Endometrial microvascular endothelial cells (primary cell): ENCODE results near the gene KNG1.

- RAMPAGE, long total RNA: no peak
Observed at GRCh38 chr3:184315891-184316240, 1.5 kb downstream of the EIF4G1 start.

GRCh38 chr3:184322772-184323634 lies 8.6 kb downstream of the EIF4G1 start:
- RAMPAGE, long total RNA: no peak

DNA sequence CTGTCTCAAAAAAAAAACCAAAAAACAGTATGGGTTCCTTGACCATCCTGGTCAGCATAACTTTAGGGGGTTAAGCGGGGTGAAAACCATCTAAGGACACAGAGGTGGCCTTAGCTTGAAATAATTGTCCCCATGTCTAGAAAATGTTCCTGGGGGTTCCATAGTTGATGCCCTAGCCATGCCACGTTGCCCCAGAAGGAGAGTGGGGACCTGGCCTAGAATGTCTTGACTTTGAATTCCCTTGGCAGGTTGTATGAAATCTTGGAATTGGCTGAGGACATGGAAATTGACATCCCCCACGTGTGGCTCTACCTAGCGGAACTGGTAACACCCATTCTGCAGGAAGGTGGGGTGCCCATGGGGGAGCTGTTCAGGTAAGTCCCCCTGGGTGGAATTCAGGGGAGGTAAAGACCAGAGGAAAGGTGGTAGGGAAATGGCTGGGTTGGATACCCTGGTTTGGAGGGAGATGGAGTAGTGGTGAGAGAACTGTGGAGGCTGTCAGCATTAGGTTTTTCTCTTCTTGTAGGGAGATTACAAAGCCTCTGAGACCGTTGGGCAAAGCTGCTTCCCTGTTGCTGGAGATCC lies 8.9 kb upstream of the FAM131A start:
- RAMPAGE, long total RNA: no peak

GRCh38 chr3:184364737-184365678 lies 3.5 kb downstream of the POLR2H start:
- RAMPAGE, long total RNA: no peak

DNA sequence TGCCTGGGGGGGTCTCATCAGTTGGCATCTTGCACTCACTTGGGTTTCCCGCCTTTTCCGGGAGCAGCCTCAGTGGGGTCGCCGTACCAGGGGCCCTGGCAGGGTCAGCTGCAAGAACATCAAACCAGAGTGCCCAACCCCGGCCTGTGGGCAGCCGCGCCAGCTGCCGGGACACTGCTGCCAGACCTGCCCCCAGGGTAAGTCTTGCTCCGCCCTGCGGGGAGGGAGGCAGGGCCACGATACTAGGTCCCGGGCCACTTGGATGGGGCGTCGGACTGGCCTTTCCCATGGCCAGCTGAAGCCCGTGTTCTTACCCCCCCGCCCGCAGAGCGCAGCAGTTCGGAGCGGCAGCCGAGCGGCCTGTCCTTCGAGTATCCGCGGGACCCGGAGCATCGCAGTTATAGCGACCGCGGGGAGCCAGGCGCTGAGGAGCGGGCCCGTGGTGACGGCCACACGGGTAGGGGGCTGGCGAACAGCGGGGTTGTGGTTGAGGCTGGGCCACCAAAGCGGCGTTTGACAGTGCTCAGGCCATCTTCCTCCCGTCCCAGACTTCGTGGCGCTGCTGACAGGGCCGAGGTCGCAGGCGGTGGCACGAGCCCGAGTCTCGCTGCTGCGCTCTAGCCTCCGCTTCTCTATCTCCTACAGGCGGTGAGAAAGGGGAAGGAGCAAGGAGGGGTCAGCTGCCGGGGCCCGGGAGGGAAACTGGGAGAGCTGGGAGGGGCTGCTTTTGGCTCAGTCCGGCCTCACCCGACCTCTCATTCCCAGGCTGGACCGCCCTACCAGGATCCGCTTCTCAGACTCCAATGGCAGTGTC lies 1.5 kb downstream of the CHRD start:
- RAMPAGE, long total RNA: no peak

DNA sequence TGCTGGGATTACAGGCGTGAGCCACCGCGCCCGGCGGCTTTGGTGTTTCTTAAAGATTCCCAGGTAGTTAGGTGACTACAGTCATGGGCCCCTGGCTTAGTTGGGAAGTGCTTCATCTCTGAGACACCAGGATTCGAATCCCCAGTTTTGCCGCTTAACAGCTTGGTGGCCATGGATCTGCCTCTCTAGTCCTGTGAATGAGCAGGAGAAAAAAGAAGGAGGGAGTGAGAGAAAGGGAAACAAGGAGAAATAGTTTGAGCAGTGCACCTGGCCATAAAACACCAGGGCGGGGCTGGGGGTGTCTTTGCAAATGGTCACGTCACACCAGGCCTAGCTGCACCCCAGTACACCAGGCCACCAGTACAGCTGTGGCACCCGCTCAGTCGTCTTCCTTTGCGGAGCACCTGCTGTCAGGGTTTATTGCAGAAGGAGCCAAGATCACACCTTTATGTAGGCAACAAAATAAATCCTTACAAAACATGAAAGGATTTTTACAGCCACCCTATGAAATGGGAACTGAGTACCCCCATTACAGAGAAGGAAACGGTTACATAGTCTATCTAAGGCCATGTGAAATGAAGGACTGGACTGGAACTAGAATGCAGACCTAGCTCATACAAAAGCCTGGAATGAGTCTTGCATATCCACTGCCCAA lies 14.5 kb upstream of the EPHB3 start:
- RAMPAGE, long total RNA: no peak

DNA sequence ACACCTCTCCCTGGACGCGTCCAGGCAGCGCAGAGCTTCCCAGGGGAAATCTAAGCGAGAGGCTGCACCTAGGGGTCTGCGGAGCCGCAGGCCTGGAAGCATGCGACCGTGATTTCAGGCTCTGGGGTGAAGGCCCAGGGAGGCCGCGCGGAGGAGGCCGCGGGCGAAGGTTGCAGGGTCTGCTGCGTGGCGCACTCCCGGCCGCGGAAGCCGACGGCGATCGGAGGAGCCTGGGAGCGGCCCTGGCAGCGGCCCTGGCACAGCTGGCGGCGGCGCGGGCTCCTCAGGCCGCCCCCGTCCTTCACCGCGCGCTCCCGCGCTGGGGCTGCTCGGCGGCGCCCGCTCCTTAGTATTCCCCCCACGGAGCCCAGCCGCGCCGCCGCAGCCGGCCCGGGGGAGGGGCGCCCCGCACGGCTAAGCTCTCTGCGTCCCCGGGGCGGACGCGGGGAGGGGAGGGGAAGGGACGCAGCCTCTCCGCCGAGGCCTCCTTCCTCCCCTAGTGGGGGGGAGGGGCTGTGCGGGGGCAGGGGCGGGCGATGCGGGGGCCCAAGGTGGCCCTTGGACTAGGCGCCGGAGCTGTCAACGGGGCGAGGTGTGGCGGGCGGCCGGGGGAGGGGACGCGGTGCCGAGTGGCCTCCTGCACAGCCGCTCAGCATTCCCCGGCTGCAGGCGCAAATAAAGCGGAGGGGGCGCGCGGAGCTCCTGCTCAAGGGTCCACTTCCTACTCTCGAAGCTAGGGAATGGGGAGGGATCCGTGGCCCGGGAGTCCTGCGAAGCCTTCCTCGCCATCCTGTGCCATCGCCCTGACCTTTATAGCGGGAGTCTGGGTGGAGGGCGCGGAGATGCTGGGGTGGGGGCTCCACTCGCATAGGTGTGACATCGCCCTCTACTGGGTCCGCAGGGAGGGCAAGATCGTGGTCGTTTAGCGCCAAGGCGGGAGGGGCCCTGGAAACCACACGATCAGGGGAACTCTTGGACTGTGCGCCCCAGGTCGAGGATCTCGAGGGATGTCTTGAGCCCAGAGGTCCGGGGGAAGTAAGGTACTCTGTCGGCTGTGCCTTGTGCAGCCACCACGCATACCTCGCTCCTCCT lies 22.1 kb downstream of the EPHB3 start:
- RAMPAGE, long total RNA: no peak

DNA sequence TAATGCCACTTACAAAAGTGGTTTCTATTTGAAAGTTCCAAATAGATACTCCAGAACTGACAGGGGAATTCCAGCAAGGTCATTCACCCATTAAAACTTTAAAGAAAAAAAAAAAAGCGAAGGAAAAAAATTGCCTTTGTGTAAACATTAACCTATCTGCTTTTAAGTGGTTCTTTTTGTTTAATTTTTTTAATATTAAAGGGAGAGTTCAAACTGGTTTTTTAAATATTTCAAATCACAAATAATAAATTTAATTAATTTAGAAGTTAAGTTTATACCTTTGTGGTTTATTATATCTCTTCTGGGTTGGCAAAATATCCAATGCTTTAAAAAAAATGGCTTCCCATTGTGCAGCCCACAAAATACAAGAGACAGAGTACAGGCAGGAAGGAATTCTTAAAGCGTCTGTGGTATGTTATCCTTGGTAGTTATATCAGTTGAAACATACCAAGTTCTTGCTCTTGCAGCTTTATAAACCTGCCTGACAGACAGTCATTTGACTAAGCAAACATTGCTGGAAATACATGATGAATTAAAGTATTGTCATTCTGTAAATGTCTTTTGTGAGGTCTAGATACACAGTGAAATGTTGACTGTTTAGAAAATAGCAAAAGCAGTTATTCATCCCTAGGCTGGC lies 45.0 kb upstream of the MAP3K13 start:
- RAMPAGE, long total RNA: no peak

- RAMPAGE, long total RNA: no peak
Observed at GRCh38 chr3:185428284-185428983, 65.5 kb downstream of the MAP3K13 start.

- RAMPAGE, long total RNA: no peak
Observed at GRCh38 chr3:185496492-185497468, 2.1 kb downstream of the TMEM41A start.

- RAMPAGE, long total RNA: no peak
Observed at GRCh38 chr3:185503484-185504194, 4.8 kb upstream of the TMEM41A start.

- RAMPAGE, long total RNA: no peak
Observed at GRCh38 chr3:185561961-185562520, 9.7 kb upstream of the LIPH start.

DNA sequence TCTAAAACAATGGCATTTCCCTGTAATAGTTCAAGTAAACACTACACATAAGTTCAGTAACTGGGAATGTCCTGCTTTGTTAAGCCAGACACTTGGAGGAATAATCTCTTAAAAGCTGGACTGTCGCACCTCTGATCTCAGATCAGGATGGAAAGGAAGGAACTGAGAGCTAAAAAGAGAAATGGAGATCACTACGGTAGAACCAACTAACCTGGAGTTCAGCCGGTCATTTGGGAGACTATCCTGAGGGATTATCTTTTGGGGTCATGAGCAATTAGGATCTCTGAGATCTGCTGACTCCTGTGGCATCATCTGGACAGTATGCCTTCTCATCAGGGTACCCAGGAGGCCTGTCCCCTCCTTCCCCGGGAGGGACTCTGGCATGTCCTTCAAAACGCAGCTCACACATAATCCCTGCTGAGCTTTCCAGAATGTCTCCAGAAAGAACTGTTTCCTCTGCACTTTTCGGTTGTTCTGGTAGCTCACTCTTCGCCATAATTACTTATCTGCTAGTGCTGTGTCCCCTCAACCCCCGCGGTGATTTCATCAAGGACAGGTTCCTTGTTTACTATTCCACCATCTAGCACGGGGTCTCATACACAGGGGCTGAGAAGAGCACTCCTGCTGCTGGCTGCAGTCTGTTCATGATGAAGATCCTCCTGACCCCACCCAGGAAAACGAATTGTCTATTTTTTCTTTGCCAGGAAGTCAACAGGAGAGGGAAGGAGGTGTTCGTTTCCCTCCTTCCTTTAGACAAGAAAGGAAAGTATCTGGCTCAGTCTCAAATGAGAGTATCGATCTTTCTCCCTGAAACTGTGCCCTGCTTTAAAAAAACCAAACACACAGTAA lies 115.7 kb downstream of the SENP2 start:
- RAMPAGE, long total RNA: no peak

DNA sequence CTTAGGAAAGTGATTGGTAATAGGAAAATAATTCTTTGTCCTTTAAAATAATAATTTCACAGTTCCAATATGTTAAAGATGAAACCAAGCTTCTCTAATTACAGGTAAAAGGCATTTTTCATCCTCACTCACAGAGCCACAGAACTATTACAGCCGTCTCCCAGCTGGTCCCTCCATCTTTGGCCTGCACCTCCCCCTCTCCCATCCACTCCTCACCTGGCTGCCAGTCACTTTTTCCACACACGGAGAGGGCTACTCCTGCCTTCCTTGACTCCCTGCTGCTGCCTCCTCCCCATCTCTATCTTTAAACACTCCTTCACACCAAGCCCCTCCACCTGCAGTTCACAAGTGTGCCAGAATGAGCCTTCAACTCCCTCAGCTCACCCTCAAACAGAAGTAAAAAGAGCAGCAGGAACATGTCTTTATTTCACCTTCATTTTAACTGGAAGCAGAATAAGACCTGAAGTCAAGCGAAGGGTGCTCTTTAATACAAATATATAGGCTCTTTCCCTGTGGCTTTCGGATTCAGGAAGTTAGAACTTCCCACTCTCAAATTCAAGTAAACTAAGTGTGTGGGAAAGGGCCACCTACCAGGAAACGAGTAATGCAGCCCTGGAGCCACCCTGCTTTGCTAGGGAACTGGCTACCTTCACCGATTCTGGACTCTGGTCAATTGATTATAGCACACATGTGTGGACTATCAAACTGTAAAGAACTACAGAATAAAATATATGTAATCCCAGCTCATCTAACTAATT lies 116.5 kb downstream of the SENP2 start:
- RAMPAGE, long total RNA: no peak

DNA sequence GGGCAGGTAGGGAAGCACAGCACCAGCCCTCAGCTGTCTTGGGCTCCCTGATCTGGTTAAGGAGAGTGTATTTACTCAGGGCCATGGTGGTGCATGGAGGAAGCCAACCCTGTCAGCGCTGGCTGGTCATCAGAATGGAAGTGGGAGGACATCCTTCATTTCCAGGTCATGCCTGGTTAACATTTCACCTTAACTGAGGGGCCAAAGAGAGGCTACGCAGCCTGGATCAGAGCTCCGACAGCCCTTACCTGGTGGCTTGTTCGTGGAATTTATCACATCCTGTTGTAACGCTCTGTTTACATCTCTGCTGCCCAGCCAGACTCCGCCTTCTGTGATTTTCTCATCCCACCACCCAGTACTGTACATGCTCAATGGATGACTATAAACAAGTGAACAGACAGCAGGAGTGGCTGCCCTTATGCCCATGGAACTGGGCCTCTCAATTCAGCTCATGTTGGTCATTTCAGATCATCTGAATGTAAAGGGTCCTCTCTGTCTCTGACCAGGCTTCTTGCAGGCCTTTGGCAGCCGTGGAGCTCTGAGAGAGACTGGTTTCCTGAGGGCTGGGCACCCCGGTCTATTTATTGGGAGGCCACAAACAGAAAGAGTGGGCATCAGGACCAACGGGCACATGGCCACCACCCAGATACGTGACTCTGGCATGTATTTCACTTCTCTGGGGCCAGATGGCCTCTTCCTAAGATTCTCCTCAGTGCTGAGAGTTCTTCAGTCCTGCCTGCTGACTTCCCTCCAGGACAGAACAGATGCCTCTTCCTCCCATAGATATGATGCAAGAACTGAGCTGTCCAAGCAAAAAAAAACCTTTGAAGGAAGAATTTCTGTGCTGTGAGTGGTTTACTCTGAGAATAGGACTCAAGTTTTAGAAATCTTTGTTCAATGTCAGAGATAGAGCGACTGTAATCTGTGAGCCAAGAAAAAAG lies 108.0 kb downstream of the IGF2BP2 start:
- RAMPAGE, long total RNA: no peak

DNA sequence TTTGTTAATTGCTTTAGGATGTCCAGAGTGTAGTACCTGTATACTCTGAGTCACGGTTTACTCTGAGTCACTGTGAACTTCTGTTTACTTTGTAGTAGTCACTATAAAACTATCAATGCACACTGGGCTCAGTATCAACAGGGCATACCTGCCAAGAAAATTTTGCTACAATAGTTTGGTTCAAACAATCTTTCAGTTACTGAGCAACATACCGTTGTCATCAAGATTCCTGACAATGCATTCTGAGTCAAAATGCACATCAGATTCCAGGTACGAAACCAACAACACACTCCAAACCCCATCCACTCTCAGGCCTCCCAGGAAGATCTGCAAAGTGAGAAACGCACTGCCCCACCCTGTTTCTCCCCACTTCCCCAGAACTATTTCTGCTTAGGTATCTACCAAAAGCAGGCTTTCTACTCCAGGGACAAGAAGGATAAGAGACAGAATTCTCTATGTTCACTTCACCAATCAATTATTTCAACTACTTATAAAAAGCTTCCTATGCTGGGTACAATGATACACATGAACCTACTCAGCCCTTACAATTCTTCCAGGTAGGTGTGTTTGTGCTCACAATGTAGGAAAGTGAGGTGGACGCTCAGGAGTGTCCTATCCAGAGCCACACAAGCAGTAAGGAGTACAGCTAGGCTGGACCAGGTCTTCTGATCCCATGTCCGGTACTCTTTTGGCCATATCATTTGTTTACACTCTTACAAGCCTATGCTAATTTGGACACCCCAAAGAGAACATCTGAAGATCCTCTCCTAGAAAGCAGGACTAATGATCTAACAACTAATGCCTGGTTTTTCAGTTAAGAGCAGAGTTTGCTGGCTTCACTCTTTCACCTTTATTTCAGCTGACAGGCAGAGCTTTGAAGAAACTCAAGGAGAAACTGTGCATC lies 27.9 kb downstream of the IGF2BP2 start:
- RAMPAGE, long total RNA: no peak

DNA sequence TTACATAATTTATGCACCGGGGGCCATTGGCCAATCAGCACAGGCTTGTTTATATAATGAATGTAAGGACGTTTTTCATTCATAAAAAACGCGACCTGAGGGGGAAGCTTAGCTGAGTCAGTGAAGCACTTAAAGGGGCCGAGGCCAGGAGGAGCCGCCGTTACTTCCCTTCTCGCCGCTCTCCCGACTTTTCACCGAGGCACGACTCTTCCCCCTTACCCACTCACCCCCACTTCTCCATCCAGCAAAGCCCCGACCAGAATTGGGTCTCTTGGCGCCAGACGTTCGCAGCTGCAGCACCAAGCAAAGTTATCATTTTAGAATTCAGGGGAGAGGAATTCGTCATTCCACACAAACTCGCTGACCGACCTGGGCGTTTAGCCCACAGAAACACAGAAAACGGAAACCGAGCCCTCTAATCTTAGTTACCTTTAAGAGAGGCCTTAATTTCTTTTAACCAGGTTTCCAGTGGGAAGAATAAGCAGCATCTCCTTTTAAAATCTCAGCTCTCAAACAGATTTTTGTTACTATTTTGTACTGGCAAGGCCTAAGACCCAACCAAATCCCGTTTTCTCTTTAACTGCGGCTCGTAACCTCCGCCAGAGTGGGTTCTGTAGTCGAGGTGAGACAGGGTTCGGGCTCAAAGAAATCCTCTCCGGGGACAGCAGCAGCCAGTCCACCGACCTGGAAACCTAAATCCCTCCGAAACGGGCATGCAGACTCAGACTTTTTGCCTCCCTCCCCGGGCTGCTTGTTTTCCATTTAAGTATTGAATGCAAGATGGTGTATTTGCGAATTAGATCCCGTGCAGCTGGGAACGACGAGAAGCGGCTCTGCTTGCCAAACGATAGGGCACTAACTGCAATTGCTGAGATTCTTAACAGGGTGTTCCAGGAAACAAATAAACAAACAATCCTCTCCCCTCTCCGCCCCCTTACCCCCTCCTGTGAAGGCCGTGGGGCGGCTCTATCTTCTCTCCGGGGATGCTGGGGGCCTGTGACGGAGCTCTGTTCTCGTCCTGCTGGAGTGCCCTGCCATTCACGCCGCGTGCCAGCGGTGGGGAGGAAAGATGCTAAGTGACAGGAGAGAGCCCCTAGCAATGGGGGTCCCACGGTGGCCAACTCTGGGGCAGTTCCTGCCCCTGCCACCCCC lies 818 bp upstream of the ETV5 start:
- RAMPAGE, long total RNA: no peak

GRCh38 chr3:186360714-186361228 lies 1.3 kb downstream of the DGKG start:
- RAMPAGE, long total RNA: no peak

- RAMPAGE, long total RNA: no peak
Observed at GRCh38 chr3:186615415-186615988, 2.6 kb downstream of the AHSG start.

DNA sequence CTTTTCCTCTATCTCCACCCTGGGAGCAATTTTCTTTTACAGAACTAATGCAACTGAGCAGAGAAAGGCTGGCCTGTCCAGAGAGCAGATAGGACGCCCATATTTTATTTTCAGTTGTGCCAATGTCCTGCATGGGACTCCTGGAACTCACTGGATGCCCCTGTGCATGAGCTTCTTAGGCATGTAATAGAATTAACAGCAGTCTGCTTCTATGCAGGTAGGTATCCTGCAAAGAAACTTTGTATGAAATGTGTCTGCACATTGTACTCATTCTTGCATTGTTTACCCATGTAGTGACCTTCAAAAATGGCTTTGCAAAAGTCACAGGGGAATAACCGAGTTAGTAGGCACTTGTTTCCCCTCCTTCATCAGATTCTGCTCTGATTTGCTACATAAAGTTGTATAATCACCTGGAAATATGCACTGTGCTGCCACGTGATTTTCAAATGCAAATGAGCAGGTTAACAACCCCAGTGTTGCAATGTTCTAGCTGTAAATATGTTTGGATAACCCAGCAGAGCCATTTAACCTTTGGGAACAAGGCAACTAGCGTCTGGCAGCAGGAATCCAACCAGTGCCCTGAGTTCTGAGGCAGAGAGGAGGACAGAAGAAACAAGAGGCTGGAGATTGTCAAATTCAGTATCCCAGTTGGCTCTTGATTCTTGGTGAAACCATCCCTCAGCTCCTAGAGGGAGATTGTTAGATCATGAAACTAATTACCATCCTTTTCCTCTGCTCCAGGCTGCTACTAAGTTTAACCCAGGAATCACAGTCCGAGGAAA lies at the start of gene KNG1:
KNG1 (plus strand) TSS at position 523 of the 782 bp plus-strand sequence.
- RAMPAGE, long total RNA: no peak